Frontal cortex (tissue), 2 donors: ENCODE results near the gene SIRT5.

GRCh38 chr6:12025993-12026907 lies 14.1 kb downstream of the HIVEP1 start:
- RAMPAGE, long total RNA: no peak

- RAMPAGE, long total RNA: no peak
Measured at GRCh38 chr6:12065023-12066073, 53.2 kb downstream of the HIVEP1 start.

GRCh38 chr6:12140278-12141126 lies 128.4 kb downstream of the HIVEP1 start:
- RAMPAGE, long total RNA: no peak

GRCh38 chr6:12288249-12288624 lies 1.9 kb upstream of the EDN1 start:
- RAMPAGE, long total RNA: no peak

DNA sequence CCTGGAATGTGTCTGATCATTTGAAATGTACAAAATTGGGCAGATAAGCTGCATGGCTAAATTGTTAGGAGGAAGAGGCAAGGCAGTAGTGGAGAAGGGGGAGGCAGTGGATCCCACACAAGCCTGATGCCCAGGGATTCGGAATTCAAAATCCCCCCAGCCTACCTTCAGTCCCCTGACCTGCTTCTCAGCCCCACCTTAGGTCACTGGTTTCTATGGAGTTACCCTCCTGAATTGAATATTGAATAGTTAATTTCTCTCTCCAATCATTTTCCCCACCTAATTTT lies 1.3 kb downstream of the EDN1 start:
- RAMPAGE, long total RNA: no peak

DNA sequence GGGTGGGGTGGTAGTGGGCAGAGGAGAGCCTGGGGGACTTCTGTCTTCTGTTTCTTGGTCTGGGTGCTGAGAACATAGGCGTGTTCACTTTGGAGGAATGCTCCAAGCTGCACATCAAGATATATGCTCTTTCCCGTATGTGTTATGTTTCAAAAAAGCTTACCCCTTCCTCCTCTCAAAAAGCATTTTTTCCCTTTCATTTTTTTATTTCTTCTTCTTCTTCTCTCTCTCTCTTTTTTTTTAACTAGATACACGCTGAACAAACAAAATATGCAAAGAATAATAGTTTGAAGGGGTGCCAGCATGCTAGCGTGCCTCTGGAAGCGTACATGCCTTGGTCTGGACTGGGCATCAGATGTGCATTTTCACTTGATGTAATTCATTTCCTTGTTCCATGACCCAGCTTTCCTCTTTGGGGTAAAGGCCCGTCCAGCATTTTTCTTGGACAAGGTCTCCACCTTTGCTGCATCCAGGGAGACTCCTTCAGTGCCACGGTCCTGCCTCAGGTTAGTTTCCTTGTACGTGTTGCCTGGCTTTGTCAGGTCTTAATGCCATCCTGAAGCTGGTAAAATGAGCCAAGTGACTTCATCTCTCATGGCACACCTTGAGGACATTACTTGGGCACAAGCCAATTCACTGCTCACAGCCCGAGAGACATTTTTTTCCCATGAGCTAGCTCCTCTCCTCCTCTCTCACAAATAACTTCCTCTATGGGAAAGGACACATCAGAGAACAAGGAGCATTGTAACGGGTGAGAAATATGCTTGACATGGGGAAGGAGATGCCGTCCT lies 23.8 kb downstream of the EDN1 start:
- RAMPAGE, long total RNA: no peak

DNA sequence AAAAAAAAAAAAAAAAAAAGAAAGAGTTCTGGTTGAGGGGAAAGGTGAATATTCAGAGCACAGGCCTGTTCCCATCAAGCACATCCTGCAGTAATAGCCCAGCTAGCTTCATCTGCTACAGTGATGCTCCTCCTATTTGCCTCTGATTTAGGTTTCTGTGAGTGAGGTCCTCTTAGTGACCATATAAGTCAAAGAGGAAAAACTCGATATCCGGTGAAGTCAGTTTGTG lies 33.8 kb downstream of the EDN1 start:
- RAMPAGE, long total RNA: no peak

DNA sequence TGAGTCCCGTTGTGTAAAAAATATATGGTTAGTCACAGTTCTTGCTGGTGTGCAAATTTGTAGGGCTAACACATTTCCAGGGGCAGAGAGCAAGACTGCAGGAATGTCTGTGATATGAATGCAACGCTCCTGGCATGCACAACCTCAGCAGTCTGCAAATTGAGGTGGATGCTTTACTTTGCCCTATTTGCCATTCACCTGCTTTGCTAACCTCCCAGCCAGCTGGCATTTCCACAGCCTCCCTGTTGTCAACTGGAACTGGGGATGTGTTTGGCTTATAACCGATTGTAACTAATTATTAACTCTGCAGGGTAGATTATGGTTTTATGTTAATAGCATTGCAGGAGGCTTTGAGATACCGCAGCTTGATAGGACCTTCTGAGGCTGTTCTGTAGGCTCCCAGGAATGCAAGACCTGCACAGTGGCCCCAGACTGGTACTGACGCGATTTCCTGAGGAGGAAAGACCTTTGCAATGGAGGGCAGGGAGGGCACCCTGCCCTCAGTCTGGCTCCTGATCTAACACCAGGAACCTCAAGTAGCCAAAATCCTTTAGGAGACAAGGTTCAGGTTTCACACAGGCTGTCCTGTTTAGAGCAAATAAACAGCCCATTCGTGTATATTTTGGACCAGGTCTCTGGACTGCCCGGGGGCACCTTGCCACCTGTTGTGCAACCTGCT lies 53.4 kb downstream of the EDN1 start:
- RAMPAGE, long total RNA: no peak

- RAMPAGE, long total RNA: no peak
Measured at GRCh38 chr6:12594206-12594582, 122.4 kb upstream of the PHACTR1 start.

GRCh38 chr6:13271920-13273129 lies 56.0 kb downstream of the TBC1D7 start:
- RAMPAGE, long total RNA: no peak

GRCh38 chr6:13289593-13290734 lies 38.4 kb downstream of the TBC1D7 start:
- RAMPAGE, long total RNA: no peak

DNA sequence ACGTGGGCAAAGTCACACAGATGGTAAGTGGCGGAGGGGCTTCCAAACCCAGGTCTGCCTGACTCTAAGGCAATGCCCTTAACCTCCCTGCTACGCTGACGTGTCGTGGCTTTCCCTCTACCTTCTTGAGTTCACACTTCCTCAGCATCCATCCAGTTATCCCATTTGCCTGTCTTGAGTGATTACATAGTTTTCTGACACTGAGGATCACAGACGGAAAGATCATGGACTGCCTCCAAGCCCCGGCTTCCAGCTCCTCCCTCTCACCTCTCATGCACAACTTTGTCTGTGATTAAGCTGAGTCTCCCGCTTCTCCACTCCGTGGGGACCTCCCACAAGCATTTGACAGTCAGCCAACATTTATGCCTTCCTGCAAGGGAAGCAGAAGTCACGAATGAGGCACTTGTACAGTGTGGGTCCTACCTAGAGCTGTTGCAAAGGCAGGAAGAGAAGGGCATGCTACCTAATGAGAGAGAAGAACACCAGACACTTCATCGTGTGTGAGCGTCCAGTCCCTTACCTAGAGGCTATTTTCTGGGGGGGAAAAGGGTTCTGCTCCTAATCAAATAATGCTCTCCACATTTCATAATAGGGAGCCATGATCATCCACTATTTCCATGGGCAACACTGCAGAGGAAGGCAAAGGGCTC lies 33.7 kb downstream of the TBC1D7 start:
- RAMPAGE, long total RNA: no peak

DNA sequence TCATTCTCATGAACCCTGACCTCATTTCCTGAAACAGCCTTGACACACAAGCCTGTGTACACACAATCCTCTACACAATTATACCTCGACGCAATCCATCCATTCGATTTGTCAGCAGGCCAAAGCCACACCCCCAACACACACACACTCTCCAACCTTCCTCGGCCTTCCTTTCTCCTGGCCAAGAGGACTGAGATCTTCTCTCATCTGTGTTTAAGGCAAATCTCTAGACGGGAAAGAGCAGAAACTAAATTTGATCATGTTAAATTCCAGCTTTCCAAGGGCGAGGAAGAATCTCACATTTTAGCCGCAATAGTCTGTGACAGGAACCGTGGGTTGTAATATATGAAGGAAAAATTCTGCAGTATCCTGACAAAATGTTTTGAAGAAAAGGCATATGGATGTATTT lies 25.2 kb downstream of the TBC1D7 start:
- RAMPAGE, long total RNA: no peak

- RAMPAGE, long total RNA: no peak
Measured at GRCh38 chr6:13355831-13356586, 27.7 kb upstream of the TBC1D7 start.

DNA sequence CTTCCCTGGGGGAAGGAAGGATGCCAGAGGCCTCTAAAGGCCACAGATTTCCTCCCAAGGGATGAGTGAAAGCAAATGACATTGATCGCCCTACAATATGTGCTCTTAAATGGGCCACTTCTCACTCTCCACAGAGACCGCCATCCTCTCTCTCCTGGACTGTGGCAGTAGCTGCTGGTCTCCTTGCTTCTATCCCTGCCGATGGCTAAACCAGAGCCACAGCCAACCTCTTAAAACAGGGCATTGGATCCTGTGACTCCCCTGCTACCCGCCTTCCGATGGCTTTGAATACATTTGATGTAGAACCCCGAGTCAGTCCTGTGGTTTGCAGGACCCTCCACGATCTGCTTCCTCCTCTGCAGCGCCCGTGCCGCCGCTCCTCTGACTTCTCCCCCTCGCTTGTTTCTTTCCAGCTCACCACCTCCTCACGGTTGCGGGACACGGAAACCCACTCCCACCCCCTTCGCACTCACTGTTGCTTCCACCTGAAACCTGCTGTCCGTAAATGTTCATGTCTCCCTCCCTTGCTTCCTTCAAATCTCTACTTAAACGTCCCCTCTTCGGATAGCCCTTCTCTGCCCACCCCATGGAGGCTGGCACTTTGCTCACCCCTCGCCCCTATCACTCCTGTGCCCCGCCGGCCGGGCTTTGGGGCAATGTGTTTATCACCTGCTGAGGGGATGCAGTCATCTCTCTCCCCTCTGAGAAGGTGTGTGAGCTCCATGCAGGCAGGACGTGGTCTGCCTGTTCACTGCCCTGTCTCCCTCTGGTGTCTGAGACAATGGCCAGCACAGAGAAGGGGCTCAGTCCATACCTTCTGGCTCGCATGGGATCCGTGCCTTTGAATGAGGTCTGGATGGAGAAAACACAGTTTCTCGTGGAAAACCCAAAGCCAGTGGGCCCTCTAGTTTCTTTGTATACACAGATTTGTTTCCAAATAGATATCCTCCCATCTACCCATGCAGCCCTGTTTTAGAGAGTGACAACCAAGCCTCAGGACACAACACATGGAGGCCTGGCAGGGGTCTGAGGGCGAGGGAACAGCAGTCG lies 67.8 kb downstream of the GFOD1 start:
- RAMPAGE, long total RNA: no peak

- RAMPAGE, long total RNA: no peak
Measured at GRCh38 chr6:13432733-13433178, 54.6 kb downstream of the GFOD1 start.

DNA sequence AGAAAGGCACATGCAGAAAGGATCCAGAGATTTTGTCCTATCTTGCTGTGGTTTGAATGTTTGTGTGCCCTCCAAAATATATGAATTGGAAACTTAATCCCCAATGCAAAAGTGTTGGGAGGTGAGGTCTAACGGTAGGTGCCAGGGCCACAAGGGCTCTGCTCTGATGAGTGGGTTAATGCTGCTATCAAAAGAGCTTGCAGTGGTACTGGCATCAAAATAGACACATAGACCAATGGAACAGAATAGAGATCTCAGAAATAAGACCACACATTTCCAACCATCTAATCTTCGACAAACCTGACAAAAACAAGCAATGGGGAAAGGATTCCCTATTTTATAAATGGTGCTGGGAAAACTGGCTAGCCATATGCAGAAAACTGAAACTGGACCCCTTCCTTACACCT lies 28.5 kb downstream of the GFOD1 start:
- RAMPAGE, long total RNA: no peak

DNA sequence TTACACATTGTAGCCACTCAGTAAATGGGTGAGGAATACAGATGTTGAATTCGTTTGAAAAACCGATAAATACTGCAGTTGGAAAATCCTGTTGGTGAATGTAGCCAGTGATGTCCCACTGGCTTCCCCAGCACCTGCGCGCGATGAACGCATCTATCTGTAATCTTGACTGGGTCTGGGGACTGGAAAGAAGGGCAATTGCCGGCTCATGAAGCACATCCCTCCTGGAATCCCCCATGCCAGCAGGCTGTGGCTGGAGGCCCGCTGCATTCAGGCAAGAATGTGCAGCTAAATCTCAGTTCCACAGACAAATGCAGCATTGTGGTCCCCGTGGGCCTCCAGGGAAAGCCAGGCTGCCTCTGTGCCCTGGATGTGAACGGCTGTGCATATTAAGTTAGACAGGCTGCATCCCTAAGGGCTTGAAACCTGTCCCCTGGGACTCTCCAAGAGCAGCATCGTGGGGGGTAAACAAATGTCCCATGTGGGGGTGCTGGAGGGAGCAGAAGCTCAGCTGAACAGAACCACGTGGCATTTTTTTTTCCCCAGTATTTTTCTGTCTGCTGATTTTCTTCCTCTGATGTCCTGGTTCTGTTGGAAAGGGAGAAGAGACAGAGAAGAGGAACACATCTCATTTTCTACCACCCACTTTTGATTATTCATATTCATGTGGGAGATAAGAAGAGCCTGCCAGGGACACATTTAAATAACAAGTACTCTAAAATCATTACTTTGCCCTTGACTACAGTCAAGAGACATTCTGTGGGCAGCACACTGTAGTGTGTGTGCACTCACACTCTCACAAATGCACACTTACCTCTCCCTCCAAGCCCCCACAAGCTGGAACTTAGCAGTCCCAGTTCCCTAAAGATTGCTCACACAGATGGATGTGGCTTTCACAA lies 17.1 kb downstream of the GFOD1 start:
- RAMPAGE, long total RNA: no peak

DNA sequence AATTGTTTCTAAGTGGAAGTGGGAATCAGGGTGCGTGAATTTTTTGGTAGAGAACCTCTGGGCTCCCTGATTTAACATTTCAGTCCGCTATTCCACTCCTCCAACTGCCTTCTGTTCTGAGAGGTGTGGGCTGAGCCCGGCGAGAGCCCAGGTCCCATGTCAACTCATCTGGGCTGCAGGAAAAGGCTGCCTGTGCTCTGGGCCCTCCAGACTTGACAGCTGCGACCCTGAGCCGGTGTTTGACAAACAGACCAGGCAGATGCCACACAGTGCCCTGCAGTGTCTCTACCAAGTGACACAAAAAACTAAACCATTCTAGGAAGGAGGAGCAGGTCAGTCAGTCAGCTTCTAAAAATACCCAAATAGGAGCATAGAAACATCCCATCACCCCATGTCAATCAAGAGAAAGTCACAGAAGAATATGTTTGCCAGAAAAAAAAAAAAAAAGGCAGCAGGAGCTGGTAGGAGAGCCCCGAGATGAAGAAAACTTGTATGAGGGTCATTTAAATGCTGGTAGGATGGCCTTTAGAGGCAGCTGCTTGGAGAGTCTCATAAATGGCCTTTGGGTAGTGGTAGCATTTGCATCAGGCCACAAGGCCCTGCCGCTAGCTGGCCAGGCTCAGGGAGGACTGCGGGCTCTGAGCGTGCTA lies 36.5 kb upstream of the GFOD1 start:
- RAMPAGE, long total RNA: no peak

DNA sequence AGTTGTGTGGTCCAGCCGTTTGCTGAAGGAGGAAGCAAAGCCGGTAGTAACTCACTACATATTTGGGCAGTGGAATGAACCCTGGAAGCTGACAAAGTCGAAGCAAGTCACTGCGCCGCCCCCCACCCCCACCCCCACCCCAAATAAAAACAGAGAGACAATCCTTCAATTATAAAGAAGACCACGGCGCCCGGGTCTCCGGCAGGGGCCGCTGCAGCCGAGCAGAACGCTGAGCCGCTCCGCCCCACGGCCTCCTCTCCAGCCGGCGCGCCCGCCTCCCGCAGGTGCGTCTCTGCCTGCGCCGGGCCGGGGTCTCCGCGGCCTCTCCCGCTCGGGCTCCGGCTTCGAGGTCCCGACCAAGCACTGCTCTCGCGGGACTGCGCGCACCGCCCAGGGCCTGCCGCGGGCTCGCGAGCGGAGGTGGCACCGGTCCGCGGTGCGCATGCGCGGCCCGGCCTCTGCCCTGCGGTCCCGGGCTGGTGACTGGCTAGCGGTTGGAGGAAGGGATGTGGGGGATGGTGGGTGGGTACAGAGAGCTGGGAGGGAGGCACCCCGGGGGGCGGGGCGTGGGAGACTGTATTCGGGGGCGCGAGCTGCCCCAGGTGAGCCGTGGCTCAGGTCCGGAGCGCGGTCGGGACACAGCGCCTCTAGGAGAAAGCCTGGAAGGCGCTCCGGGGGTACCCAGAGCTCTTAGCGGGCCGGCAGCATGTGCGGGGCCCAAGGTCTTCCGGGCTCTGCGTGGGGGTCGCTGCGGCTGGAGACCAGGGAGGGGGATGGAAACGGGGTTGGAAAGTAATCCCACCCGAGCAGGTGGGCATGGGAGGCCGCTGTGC lies at the start of gene SIRT5:
Gene SIRT5 (plus strand): TSS at position 579 of the 833 bp plus-strand sequence.
- RAMPAGE, long total RNA: no peak